Right cardiac atrium (tissue), 1 donor: Measurements from ENCODE around the gene OTOL1.

GRCh38 chr3:160817509-160818153, 61.6 kb downstream of the PPM1L start:
- PRO-cap = no peak

DNA sequence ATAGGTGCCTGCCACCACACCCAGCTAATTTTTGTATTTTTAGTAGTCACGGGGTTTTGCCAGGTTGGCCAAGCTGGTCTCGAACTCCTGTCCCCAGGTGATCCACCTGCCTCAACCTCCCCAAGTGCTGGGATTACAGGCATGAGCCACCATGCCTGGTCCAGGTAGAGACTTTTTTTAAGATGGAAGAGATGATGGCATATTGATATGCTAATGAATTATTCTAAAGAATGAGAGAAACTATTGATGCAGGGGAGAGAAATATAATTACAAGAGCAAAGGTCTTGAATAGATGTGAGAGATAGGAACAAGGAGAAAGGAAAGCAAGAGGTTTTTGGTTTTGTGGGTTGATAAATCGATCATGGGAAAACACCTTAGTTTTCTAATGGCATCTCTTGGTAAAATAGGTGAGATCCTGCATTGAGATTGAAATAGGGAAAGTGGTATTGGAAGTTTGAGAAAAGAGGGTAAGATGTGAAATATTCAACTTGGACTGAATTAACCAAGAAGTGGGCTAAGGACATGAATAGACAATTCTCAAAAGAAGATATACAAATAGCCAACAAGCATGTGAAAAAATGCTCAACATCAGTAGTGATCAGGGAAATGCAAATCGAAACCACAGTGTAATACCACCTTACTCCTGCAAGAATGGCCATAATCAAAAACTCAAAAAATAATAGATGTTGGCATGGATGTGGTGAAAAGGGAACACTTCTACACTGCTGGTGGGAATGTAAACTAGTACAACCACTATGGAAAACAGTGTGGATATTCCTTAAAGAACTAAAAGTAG, 109.5 kb downstream of the B3GALNT1 start:
- PRO-cap = no peak

GRCh38 chr3:161069300-161070390, 35.5 kb downstream of the B3GALNT1 start:
- PRO-cap = no peak

DNA sequence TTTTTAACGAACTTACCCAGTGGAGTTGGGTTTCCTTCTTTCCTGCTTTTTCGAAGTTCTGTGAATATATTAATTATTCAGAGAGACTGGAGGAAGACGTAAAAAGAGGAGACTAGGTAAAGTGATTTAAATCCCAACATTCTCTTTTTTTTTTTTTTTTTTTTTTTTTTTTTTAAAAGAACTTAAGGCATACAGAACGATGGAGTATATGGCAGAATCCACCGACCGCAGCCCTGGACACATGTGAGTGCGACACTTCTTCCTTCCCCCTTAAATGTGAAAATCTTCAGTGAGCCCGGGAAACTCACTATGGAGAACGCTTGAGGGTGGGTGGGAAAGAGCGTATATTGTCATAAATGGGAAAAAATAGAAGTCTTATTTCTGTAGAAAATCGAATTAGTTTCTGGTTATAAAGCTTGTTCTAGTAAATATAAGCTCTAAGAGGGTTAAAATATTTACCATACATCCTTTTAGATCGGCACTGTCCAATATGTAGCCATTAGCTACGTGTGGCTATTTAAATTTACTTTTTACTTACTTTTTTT, 776 bp downstream of the NMD3 start:
- PRO-cap = bidirectional peak, plus-strand start at position 212 of the sequence, minus-strand start at position 249 of the sequence

- PRO-cap = no peak
These were observed at the start of gene OTOL1 for GRCh38 chr3:161496561-161496960. Gene OTOL1 (plus strand): TSS chr3:161496808.

DNA sequence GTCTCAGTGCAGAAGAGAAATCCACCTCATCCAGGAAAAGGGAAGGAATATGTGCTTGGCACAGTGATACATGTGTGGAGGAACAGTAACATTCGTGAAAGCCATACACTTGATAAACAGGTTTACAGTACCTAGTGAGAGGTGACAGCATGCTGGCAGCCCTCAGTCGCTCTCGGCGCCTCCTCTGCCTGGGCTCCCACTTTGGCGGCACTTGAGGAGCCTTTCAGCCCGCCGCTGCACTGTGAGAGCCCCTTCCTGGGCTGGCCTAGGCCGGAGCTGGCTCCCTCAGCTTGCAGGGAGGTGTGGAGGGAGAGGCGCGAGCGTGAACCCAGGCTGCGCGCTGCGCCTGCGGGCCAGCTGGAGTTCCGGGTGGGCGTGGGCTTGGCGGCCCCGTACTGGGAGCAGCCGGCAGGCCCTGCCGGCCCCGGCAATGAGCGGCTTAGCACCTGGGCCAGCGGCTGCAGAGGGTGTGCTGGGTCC, 1579.5 kb downstream of the SI start:
- PRO-cap = no peak

GRCh38 chr3:167669822-167670269, 16.1 kb upstream of the WDR49 start:
- PRO-cap = no peak

GRCh38 chr3:167876727-167877018, 141.2 kb downstream of the SERPINI1 start:
- PRO-cap = no peak

DNA sequence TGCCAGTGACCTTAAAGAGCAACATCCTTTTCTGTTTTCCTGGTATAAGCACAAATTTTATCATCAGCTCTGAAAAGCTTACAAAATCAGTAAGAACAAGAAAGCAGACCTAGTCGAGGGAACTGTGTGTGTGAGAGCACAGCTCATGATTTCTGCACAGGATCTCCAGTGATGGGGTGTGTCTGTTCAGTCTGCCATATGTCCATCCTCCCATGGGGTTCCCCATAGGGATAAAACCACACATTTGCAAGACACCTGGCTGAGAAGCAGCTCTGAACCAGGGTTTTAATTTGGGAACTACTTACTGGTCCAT, 72.4 kb downstream of the GOLIM4 start:
- PRO-cap = no peak

GRCh38 chr3:168028906-168029346, 66.8 kb downstream of the GOLIM4 start:
- PRO-cap = no peak

DNA sequence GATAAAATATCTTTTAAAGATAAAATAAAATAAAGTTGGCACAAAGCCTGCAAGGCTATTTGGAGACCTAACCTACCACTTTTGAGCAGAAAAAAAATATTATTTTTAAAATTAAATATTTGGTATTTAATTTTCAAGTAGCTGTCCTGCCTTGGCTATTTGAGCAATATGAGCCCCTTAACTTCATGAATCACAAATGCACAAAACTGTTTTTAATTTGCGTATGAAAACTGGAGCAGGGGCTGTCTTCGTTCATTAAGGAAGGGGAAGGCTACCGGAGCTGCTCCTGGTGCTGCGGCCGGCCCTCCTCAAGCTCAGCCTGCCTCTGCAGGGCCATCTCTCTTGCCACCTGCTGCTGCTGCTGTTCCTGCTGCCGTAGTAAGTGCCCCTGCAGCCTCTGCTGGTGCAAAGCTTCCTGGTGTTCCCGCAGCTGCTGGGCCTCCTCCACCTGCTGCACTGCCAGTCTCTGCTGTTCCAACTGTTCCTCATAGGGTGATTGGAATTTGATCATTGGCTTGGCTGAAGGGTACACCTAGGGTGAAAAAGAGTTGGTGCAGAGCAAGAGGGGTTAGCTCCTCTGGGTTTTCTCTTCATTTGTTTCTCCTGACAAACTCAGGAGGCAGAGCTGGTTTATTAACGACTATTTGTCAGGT, 66.1 kb downstream of the GOLIM4 start:
- PRO-cap = no peak

GRCh38 chr3:168094483-168095077, 1.1 kb downstream of the GOLIM4 start:
- PRO-cap = bidirectional peak, plus-strand start at chr3:168094929, minus-strand start at chr3:168094803

- PRO-cap = no peak
These were observed 421.8 kb upstream of the GOLIM4 start for GRCh38 chr3:168517384-168518134.

DNA sequence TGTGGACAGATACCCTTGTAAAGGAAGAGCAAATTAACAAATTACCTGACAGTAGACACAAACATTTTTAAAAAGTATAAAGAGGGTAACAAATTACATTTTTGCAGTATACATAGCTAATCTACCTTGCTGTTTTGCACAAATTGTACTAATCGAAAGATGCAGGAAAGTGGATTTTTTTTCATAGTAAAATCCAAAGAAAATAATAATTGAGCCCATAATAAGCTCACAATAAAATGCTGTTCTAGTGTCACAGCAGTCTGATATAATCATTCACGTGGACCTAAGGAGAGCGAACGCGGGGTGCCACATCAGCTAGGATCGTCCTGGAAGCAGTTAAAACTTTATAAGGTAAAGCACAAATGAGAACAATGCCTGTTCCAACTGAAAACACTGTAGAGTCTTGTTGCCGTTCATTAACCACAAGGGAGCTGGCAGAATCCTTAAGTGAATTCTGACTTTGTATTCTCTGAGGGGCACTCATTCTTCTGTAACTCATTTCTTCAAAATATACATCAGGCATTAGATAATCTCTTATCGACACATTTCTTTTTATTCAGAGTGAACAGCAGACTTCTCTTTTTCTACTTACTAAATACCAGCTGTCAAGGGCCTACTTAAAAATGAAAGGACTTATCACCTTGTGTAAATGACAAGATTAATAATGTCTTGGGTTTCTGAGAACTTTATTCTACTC, 524.7 kb downstream of the MECOM start:
- PRO-cap = no peak

DNA sequence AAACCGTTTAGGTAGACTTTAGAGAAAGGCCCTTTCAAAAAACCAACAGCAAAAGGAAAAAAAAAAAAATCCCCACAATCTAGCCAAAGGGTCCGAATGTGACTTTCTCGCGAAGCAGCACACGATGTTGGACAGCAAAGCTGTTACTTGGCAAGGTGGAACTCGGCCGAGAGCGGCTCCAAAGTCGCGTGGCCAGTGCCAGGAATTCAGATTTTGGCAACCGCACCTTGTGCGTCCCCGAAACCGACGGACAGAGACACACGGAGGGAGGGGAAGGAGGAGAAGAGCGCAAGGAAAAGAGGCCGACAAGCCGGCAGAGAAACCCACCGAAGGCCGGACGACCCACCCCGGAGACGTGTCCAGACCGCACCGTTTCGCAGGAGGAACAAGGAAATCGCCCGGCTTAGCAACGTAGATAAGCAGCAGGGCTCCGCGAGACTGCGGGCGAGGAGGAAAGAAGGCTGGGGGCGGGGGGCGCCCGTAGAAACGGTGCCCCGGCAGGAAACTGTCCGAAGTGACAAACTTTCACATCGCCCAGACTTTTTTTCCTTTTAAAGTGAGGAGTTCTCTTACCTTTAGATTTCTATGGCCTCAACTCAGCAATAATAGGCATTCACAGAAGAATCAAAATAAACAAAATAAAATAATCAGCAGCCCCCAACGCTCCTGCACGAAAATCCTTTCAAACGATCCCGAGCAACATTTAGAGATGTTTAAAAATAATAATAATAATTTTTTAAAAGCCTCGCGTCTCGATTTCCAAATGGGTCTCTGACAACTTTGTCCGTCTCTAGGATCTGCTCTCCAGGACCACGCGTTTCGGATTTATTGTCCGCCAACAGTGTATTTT, 517.1 kb downstream of the MECOM start:
- PRO-cap = unidirectional peak, plus-strand start at position 146 of the sequence; bidirectional peak, plus-strand start at position 259 of the sequence, minus-strand start at position 387 of the sequence

- PRO-cap = no peak
These were observed 390.3 kb downstream of the MECOM start for GRCh38 chr3:169273047-169273865.

DNA sequence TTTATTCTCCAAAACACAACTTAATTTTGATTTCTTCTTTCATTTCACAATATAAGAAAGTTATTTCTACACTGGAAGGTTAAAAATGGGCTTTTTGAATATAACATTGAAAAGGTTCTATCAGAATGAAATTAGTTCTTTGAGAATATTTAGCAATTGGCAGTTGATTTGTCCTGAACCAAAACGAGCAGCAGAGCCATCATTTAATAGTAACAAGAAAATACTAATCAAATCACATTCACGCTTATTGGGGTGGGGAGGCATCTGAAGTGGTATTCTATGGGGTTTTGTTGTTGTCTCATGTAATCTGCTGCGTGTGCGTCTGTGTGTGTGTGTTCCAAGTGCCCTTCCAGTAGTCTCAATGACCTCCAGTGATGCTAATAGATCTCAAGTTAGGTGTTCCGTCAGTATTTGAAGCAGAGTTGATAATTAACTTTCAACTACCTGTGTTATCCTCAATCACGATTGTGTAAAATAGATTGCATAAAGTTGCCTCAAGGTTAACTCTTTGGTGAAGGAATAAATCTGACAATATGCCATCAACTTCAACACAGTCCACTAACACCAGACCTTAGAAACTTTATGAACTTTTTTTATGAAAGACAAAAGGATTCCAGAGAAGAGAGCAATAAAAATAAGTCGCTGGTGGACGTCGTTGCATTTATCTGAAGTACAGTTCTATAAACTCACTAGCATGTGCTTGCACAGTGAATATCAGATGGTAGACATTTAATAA, 375.0 kb downstream of the MECOM start:
- PRO-cap = no peak

DNA sequence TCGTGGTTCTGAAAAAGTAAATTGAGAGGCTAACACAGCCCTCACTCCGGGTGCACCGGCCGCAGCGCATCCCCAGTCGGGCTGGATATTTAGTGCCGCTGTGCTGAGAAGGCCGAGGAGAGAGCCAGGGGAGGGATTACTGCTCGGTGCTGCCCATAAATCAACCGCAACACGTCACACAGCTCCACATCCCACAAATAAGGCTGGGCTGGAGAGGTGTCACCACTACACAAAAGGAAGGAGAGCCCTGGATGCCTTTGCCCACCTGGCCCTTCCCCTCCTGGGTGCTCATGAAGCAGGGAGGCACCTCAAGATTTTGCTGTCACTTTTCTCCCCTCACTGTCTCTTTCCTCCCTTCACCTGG, 44.4 kb downstream of the MECOM start:
- PRO-cap = no peak

DNA sequence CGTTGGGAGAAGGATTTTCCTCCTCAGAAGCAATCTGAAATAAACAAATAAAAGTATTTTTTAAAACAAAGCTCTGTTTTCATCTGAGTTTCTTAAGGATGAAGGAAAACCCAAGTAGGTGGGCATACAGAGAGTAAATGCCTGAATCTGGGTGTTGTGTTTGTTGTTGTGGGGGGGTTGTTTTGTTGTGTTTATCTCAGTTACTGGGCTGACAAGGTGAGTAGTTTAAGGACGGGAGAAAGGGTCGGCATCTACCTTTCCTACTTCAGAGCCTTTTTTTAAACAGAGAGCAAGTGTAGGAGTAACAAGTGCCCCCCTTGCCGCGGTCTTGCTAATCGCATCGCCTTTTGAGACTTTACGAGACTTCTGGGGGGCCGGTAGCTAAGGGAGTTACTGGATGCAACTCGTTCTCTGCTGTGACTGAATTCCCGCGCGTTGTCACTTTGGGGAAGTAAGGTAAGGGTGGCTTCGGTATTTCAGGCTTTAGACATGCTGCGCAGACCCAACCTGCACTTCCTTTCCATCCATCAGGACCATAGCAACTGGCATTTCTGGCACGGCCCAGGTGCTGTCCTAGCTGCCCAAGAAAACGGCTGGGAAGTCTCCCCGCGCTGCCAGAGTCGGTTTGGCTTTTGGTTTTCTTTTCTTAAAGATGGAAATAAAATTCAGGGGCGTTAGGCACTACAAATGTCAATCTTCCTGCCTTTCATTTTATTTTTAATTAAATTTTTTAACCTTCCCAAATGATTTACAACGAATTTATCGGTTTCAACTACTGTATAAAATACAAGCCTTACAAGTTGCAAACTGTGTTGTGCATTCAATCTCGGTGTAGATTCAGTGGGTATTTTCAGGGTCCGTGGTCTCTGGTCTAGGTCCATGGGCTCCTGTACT, 3.7 kb downstream of the MECOM start:
- PRO-cap = no peak

DNA sequence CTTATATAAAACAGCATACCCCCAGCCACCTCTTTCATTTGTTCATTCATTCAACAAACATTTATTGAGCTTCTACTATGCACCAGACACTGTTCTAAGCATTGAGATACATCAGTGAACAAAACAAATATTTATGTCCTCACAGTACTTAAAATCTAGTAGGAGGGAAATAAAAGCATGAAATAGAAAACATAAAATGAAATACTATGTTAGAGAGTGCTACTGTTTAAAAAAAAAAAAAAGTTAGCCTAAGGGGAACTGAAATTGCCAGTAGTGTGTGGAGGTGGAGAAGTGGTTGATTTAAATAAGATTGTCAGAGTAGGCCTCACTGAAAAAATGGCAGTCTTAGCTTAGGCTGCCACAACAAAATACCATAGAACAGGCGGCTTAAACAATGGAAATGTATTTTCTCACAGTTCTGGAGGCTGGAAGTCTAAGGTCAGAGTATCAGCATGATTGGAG, 23.3 kb upstream of the LRRC34 start:
- PRO-cap = no peak